ENCODE measurements around a stretch of chr10.

- RRBS: no CpG with 5 or more reads among the region's 4 CpGs
Measured at GRCh38 chr10:11150059-11150915, 132.6 kb downstream of the CELF2 start.

DNA sequence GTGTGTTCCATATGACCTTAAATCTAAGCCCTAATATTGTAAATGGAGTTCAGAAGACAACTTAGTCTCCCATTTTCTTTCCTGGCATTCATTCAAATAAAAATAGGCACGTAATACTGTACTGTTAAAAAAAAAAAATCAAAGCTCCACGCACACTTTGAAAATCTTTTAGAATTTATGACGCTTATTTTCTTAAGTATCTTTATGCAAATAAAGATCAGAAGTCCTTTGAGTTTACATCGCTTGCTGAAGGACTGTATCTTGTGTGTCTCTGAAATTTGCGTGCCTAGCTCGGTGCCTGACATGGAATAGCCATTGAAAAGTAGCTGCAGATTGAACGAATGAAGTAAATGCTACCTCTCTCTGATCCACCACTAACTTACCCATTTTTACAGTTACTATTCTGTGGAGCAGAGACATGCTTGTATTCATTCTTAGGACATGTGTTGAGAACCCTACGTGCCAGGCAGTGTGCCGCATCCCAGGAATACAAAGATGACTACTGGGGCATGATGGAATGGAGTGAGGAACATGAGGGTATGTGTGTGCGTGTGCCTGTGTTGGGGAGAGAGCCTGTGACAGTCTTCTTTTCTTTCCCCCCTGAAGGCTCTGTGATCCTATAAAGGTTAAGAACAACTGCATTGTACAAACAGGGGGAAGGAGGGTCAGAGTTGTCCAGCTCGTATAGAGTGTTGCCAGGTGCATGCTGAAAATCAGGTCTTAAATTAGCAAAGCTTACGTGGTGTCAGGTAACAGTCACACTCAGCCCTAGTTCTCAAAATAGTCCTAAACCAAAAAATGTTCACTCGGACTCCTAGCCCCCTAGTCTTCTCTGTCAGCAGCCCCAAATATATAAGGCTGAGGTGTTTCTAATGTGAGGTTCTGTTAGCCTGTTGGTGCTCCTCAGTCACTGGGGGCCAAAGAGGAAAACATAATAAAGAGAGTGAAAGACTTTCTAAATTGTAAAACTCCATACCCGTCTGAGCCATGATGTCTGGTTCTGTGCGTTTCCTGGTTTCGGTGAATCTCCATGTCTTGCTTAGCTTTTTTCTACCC lies 161.8 kb downstream of the CELF2 start:
- RRBS: no CpG with 5 or more reads among the region's 16 CpGs

GRCh38 chr10:11183948-11184449 lies 166.3 kb downstream of the CELF2 start:
- RRBS: no CpG with 5 or more reads among the region's 3 CpGs

DNA sequence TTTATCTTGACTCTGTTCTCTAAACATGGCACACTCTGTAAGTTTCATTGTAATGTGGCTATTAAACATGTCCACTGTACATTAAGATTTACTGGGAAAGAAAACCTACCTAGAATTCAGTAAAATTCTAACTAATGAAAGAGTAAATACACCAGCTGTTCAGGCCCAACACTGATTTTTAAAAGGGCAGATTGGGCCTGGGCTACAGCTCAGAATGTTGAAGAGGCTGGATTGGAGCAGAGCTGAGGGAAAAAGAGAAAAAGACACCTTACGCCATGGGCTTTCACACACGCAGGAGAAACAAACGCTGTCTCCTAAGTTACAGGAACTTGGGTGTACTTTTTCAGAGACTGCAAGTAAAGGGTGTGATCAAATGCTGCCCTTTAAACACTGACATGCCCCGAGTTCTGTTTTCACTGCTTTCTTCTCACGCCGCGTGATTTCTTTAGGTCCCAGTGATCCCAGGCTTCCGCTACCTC lies 215.3 kb downstream of the CELF2 start:
- RRBS: no CpG with 5 or more reads among the region's 8 CpGs

DNA sequence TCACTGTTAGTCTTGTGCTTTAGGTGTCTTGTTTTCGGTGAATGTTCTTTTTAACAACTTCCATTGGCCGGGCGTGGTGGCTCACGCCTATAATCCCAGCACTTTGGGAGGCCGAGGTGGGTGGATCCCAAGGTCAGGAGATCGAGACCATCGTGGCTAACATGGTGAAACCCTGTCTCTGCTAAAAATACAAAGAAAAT lies 226.5 kb downstream of the CELF2 start:
- RRBS: no CpG with 5 or more reads among the region's 7 CpGs

- RRBS: no CpG with 5 or more reads among the region's 8 CpGs
Measured at GRCh38 chr10:11245459-11245952, 227.8 kb downstream of the CELF2 start.

GRCh38 chr10:11296477-11297688 lies 279.2 kb downstream of the CELF2 start:
- RRBS: 95% methylated on average over 3 of the region's 14 CpGs

GRCh38 chr10:11304890-11305361 lies 287.3 kb downstream of the CELF2 start:
- RRBS: no CpG with 5 or more reads among the region's 5 CpGs

GRCh38 chr10:11311608-11312043 lies 294.0 kb downstream of the CELF2 start:
- RRBS: no CpG with 5 or more reads among the region's 2 CpGs

GRCh38 chr10:11328252-11329350 lies 282.8 kb downstream of the USP6NL start:
- RRBS: no CpG with 5 or more reads among the region's 20 CpGs

- RRBS: no CpG with 5 or more reads among the region's 15 CpGs
Measured at GRCh38 chr10:11367983-11368652, 243.3 kb downstream of the USP6NL start.

- RRBS: no CpG with 5 or more reads among the region's 3 CpGs
Measured at GRCh38 chr10:11393890-11394089, 217.7 kb downstream of the USP6NL start.

DNA sequence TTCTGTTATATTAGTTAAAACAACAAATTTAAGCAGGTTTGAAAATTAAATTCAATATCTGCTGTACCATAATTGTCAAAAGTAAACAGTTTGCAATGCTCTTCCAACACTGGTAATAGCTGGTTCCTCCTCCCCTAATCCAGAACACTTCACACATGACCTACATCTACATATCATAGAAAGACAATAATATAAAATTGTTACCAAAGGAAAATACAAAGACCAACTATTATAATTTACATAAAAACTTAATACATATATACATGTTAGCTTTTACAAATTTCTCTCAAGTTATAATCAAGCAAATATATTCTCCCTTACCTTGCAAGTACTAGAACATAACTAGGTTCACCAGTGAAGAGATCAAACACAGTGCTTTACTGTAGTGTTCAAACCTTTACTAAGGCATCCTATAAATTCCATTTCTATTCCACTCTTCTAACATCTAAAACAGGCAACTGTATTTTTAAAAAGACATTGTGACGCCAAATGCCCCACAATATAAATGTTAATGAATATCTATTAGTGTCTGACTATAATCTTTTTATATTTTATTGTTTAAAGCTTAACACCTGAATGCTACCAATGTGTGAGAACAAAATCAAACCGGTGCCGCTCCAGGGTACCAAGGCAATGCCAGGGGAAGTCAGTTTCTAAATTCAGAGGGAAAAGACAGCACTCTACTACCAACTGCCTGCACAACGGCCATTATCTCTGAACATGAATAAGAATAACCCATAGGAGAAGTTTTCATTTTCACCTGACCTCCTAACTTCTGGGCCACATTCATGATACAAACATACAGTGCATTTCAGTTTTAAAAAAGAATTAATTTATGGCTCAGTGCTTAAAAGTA lies 22.0 kb downstream of the USP6NL start:
- RRBS: no CpG with 5 or more reads among the region's 4 CpGs

GRCh38 chr10:11685731-11686339 lies 56.3 kb upstream of the ECHDC3 start:
- RRBS: no CpG with 5 or more reads among the region's 8 CpGs

- RRBS: no CpG with 5 or more reads among the region's 17 CpGs
Measured at GRCh38 chr10:11813946-11814650, 9.1 kb upstream of the PROSER2 start.

GRCh38 chr10:11871473-11871845 lies 48.3 kb downstream of the PROSER2 start:
- RRBS: no CpG with 5 or more reads among the region's 9 CpGs

DNA sequence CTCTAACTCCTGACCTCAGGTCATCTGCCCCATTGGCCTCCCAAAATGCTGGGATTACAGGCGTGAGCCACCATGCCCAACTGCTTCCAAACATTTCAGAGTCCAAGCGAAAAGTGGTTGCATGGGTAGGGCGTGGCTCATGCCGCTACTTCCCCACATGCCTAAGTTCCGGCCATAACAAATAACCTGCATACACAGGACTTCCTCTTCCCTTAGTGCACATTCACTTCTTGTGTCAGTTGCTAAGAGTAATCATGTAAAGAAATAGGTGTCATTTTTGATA lies 11.4 kb upstream of the UPF2 start:
- RRBS: no CpG with 5 or more reads among the region's 5 CpGs

DNA sequence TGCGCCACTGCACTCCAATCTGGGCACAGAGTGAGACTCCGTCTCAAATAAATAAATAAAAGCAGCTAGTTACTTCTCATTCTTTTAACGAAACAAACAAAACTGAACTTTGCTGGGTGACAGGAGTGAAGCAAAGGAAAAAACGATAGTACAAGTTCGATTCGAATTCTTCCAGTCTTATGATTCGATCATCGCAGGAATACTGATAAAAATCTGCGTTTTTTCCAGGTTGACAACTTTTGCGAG lies 654 bp downstream of the NUDT5 start:
- RRBS: no CpG with 5 or more reads among the region's 10 CpGs

DNA sequence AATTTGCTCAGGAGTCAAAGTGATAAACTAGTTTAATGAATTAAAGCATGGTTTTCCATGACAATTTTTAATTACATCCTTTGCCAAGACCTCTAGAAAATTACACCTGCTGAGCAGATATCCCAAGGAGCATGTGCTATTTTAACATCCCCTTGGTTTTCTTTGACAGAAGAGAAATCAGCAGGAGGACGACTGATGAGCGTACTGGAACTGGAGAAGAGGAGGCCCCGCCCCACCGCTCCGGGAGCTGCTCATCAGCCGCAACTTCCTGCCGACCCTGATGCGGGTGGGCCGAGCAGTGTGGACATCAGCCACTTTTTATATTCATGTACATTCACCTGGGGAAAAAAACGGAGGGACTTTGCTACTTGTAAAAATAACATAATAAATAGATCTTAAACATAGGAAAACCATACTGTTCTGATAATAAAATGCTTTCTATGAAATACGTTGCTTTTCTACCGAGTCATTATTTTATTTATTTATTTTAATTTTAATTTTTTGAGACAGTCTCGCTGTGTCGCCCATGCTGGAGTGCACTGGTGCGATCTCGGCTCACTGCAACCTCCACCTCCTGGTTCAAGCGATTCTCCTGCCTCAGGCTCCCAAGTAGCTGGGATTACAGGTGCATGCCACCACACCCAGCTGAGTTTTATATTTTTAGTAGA lies 54.3 kb downstream of the CDC123 start:
- RRBS: no CpG with 5 or more reads among the region's 17 CpGs

DNA sequence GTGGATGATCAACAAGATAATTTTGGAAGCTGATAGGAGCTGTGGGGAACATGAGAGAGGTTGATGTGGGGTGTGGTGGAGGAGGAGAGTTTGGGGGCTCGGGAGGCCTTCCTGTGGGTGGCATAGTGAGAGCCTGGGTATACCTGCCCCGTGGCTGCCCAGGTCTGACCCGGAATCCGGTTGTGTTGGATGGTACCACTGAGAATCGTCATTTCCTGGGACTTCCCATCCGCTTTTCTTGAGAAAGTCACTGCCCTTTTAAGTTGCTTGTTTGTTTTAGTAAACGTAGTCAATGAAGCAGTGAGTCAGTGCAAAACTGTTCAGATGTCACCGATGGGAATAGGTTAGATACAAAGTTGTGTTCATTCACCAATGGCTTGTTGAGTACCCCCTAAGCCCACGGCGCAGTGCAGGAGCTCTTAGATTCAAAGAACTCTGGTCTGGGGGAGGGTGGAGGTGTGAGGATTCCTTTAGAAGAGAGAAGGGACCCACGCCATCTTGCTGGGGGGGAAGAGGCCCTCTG lies 285.8 kb downstream of the CAMK1D start:
- RRBS: no CpG with 5 or more reads among the region's 11 CpGs

Data from GM12892 (cell line).